Measurements from ENCODE around the genes LIMS4 and RGPD6.

DNA sequence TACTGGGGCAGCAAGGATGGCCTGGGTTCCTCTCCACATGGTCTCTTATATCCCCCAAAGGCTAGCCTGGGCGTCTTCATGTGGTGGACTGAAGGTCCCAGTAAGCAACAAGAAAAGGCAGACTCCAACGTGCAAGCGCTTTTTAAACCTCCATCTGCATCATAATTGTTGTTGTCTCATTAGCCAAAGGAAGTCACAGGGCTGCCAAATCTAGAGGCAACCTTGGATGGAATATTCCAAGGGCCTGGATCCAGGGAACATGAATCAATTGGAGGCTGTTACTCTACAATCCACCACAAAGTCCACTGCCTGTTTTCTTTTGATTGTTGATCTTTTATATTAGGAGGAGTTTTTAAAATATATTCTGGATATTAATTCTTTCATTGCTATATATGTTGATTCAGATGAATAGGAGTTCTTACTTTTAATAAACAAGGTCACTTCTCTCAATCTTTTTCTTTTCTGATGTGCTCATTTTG lies 118.8 kb downstream of the SH3RF3 start:
- PRO-cap, result no peak
- RRBS, 2 experiments, result no CpG with 5 or more reads among the region's 3 CpGs

DNA sequence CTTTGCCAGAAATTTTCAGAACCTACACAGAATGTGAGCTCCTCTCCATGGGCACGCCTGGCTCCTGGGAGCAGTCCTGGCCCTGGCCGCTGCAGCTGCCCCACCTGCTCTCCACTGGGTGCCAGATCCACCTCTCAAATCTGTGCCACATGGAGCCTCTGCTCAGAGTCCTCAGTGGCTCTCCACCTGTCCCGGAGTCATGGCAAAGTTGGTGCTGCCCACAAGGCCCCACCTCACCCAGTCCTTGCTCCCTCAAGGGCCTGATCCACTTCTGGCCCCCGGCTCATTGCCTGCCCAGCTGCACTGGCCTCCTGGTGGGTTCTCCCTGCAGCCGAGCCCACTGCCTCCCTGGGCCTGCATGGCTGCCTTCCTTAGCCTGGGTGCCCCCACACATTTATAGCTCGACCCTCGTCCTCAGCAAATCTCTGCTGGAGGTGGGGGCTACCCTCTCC lies 223.9 kb downstream of the SH3RF3 start:
- PRO-cap, result no peak
- RRBS, 2 experiments, result 96 to 97% methylated on average over 2 of the region's 7 CpGs

DNA sequence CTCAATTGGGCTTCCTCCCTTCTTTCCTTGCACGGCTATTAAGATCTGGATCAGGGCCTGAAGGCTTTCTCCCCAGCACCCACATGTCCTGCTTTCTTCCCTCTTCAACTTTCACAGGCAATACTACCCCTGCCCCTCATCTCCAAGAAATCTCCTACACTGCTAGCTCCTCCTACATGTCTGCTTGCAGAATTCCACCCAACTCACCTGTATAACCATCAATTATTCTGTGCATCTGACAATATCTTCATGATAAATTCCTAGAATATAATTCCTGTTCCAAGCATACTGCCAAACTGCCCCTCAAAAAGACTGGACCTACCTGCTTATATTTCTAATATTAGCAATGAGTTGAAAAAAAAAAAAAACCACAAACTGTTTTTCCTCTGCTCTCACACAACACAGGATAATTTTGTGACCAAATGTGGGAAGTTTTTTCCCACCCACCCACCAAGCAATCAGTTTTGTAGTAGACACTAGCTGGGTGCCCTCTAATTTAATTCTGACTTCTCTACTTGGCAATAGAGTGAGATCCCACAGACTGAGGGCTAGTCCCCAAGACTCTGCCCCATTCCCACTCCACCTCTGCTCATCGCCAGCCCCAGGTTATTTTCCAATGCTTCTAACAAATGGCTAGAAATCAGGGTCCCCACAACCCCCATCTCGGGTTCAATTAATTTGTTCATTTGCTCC lies 13.4 kb downstream of the SEPTIN10 start:
- PRO-cap, result no peak
- RRBS, 2 experiments, result no CpG with 5 or more reads among the region's 3 CpGs

- PRO-cap, result no peak
- RRBS, 2 experiments, result no CpG with 5 or more reads among the region's 10 CpGs
Measured at GRCh38 chr2:109630901-109631327, 16.8 kb downstream of the SOWAHC start.

- PRO-cap, result no peak
- RRBS, 2 experiments, result no CpG with 5 or more reads among the region's 7 CpGs
Measured at GRCh38 chr2:109674979-109675507, 60.9 kb downstream of the SOWAHC start.

GRCh38 chr2:109694118-109694579 lies 80.0 kb downstream of the SOWAHC start:
- PRO-cap, result no peak
- RRBS, 2 experiments, result no CpG with 5 or more reads among the region's 2 CpGs

- PRO-cap, result no peak
- RRBS, 2 experiments, result no CpG with 5 or more reads among the region's 7 CpGs
Measured at GRCh38 chr2:109699630-109700050, 85.5 kb downstream of the SOWAHC start.

GRCh38 chr2:109702241-109703083 lies 88.3 kb downstream of the SOWAHC start:
- PRO-cap, result no peak
- RRBS, 2 experiments, result no CpG with 5 or more reads among the region's 10 CpGs

DNA sequence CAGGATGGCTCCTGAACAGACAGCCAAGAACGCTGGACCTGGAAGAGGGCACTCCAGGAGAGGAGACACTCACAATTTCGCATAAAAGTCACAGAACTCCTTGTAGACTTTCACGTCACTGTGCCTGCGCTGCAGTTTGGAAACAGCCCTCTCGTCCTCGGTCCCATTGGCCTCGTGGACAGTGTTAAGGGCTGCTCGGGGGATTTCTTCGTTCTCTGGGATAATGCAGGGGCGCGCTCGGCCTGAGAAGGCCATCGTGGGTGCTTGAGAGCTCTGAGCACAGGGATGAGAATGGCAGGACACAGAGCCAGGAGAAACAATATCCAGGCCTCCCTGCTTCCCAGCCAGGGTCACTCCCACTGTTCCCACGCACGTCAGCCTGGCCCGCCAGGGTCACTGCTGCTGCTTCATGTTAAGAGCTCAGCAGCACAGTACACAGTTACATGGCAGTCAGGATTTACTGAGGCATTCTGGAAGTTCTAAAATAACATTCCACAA lies at the start of gene LIMS4:
Gene LIMS4, minus strand, starts transcription at position 293 of the 498 bp plus-strand sequence.
- PRO-cap, result no peak
- RRBS, 2 experiments, result no CpG with 5 or more reads among the region's 16 CpGs

DNA sequence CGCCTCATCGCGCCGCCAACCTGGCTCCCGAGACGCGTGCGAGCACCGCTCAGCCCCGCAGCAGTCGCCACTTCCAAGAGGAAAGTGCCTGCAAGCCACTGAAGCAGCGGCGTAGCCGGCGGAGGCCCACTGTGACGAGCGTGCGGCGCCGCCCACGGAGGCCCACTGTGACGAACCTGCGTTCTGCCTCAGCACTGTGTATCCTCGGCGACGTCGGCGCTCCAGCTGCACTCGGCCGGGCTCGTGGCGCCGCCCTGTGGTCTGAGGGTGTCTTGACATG lies at the start of gene RGPD6:
Gene RGPD6, minus strand, starts transcription at position 206 of the 280 bp plus-strand sequence.
- PRO-cap, result no peak
- RRBS, 2 experiments, result no CpG with 5 or more reads among the region's 33 CpGs

GRCh38 chr2:110657848-110658273 lies 20.0 kb downstream of the BUB1 start:
- PRO-cap, result no peak
- RRBS, 2 experiments, result no CpG with 5 or more reads among the region's 3 CpGs

DNA sequence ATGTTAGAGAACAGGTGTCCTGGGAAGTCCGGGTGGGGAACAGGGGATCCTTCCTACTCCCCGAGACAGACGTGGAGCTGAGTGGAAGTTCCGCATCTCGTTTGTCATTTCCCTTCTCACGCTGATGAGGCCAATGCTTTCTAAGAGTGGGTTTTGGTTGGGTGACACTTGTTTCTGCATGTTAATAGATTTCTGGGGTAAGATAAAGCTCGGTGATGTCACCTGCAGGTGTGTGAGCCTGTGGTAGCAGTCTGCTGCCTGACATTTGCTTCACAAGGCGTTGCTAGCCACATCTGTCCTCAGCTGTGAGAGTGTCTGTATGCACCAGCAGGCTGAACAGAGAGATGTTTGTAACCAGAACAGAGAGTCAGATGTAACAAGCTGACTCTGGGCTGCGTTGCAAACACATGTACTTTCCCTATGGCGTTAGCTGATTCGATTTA lies 125.9 kb downstream of the ACOXL start:
- PRO-cap, result no peak
- RRBS, 2 experiments, result no CpG with 5 or more reads among the region's 11 CpGs

DNA sequence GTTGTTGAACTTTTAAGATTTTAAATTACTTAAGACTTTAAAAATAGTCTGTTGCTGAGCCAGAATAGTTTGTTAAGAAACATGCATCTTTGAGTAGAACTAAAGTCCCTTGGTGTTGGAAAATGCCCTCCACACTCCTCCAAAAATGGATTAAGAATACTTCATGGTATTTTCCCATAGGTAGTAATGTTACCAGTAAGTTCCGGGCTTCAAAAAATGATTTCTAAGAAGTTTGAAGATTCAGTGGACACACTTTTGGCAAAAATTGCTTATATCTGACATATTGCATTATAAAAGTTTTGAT lies 24.8 kb downstream of the BCL2L11 start:
- PRO-cap, result no peak
- RRBS, 2 experiments, result no CpG with 5 or more reads among the region's 1 CpG

DNA sequence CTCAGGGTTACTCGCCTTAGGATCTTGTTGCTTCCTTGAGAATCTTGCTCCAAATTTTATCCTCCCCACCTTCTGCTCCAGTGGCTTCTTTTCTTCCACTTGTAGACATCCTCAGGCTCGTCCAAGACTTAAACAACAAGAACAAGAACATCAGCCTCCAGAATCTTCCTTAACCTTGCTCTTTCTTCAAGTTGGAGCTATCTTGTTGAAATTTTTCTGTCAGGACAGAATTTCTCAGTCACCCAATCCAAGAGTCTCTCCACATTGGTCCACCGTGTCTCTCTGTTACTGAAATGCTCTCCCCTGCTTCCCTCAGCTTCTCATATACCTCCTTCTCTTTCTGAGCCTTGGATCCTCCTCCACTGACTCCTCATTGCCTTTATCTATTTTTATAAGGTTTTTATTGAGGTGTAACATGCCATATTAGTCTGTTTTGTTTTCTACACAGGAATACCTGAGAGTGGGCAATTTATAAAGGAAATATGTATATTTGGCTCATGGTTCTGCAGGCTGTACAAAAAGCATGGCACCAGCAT lies 113.0 kb downstream of the BCL2L11 start:
- PRO-cap, result no peak
- RRBS, 2 experiments, result no CpG with 5 or more reads among the region's 3 CpGs

DNA sequence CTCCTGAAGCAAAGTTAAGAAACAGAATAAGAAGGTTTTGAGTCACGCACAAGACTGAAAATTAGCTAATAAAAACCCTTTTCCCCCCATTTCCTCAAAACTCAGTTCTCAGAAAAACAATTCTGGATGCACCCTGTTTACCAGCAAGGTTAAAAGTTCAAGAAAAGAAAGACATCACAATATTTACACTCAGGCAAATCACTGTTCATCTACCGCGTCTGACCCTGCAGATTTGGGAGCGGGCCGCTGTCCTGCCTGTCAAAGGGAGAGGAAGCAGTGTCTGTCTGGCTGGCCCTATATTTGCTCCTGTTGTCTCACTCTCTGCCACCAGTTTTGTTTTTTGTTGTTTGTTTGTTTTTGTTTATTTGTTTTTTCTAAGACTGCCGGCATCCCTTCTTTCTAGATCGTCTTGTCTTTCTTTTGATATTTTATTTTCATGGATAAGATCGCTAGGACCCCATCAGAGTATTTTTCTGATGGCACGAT lies 299.4 kb downstream of the BCL2L11 start:
- PRO-cap, result no peak
- RRBS, 2 experiments, result no CpG with 5 or more reads among the region's 9 CpGs

DNA sequence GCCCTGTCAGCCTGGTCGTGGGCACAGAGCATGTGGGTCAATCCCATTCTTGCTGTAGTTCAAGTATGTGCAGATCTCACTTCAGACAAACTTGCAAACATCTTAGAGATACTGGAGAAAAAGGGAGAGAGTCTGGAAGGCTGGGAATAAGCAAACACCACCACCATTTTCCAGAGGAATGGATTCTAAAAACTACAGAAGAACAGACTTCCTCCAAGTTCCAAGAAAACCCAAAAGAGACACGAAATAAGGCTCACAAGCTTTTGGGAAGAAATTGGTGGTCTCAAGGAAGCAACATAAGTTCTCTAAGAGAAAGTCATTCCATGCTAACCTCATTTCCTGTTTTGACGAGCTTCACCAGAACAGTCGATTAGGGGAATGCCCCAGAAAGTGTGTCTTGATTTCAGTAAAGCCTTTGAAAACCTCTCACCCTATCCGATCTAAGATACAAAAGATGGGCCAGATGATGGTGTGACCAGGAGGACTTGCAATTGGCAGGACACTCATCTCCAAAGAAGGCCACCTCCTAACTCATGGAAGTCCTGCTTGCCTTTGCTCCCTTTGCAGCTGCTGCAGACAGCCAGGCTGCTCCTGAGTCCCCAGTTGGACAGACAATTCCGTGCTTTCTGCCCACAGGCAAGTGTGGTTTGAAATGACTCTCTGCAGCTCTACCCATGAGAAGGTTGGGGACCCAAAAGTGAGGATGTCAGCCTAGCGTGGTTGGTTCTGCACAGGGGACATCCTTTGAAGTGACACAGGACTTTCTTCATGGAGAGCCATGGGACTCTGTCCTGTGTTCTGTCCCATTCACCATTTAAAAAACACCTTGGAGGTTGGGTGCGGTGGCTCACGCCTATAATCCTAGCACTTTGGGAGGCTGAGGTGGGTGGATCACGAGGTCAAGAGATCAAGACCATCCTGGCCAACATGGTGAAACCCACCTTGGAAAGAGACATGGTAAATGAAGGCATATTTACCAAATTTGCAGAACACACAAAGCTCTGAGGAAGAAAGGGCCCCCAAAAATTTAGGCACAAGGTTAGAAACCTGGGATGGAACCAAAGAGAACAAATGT lies 304.2 kb downstream of the BCL2L11 start:
- PRO-cap, result no peak
- RRBS, 2 experiments, result no CpG with 5 or more reads among the region's 10 CpGs

GRCh38 chr2:111898176-111898392 lies 323 bp upstream of the MERTK start:
- PRO-cap, result bidirectional peak, plus-strand start at chr2:111898607, minus-strand start at chr2:111898310
- RRBS, 2 experiments, result 2% methylated on average over 6 to 7 of the region's 14 CpGs

GRCh38 chr2:112009612-112010405 lies 45.3 kb upstream of the TMEM87B start:
- PRO-cap, result no peak
- RRBS, 2 experiments, result no CpG with 5 or more reads among the region's 8 CpGs

GRCh38 chr2:112077604-112078103 lies 22.6 kb downstream of the TMEM87B start:
- PRO-cap, result no peak
- RRBS, 2 experiments, result no CpG with 5 or more reads among the region's 1 CpG

GRCh38 chr2:112272460-112273534 lies 2.6 kb upstream of the ZC3H6 start:
- PRO-cap, result no peak
- RRBS, 2 experiments, result no CpG with 5 or more reads among the region's 17 CpGs